ENCODE data around the gene FN3KRP.

GRCh38 chr17:82528674-82529311 is 9.3 kb downstream of the FOXK2 start:
- PRO-cap = no peak

GRCh38 chr17:82566111-82566753 is 46.7 kb downstream of the FOXK2 start:
- PRO-cap = no peak

- PRO-cap = no peak
Observed at GRCh38 chr17:82603380-82604816, 44.3 kb downstream of the WDR45B start.

GRCh38 chr17:82658354-82658880 is 10.2 kb upstream of the WDR45B start:
- PRO-cap = no peak

DNA sequence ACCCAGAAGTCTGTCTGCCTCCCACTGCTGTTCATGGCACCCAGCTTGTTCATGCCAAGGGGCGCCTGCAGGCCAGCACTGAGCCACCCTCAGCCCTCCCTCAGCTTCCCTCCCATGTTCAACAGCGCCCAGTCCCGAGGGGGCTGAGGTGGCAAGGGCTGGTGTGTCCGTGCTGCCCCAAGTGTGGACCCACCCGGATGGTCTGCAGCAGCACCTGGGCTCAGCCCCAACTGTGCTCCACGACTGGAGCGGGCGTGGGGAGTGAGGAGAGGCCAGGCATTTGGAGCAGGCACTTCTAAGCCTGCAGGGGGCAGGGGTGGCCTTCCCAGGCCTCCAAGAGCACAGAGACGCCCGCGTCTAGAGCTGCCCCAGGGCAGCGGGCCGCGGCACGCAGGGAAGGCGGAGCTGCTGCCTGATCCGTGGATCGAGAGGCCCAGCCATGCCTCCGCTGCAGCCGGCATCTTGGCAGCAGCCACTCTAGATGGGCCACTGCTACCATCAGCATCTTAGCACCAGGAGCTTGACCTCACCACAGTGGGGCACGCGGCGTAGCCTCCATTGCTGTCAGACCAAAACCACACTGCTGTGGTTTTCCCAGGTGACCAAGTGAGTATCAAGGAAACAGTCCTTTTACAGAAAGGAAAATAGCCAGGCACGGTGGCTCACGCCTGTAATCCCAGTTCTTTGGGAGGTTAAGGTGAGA is 20.3 kb upstream of the WDR45B start:
- PRO-cap = no peak

DNA sequence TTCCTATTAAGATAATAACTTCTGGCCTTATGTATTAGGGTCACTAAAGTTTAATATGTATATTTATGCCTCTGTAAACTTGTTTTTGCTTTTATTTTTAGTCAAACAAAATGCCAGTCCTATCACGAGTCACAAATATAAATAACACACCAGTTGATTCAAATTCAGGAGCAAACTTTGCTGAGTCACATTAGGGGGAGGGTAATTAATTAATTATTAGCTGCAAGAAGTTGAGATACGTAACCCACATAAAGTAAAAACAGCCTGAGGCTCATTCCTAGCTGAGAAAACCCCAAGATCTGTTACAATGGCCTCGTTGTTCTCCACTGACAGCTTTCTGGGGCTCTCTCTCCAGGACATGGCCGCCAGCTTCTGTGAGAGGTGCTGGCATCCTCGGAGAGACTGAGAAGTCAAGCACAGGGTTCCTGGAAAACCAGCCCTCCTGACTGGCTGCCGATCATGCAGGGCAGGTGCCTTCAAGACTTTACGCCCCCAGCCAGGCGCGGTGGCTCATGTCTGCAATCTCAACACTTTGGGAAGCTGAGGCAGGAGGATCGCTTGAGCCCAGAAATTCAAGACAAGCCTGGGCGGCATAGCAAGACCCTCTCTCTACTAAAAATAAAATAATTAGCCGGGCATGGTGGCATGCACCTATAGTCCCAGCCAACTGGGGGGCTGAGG is 11.1 kb downstream of the RAB40B start:
- PRO-cap = no peak

DNA sequence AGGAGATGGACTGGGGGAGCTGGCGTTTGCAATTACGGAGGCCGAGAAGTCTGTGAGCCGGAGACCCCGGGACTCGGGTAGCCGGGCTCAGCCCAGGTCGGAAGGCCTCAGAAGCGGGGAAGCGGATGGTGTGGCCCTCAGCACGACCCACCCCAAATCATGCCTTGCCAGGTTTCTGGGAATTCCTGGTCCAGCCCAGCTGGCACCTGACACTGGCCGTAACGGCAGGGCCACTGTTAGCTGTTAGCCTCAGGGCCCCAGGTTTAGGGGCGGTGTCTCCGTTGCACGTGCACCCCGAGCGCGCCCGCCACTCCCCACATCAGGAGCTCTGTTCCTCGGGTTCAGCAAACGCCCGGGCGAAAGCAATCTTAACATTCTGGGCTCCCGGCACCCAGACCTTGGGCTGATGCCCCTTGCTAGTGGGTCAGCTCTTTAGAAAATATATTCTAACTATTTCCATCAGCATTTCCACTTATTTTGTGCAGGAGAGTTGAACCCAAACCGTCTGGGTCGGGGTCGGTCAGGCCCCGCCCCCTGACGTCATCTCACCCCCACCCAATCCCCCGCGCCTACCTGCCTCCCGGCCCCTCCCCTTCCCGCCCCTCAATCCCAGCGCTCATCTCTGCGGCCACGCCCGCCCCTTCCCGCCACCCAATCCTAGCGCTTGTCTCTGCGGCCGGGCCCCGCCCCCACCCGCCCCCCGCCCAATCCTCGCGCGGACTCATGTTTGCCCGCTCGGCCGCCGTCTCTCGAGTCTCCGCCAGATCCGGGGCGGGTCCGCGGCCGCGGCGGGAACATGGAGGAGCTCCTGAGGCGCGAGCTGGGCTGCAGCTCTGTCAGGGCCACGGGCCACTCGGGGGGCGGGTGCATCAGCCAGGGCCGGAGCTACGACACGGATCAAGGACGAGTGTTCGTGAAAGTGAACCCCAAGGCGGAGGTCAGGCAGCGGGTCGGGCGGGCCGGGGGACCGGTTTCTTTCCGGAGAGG is at the start of gene FN3KRP:
TSS of gene FN3KRP (plus strand) at position 747 of the 987 bp plus-strand sequence.
- PRO-cap = bidirectional peak, plus-strand start at position 751 of the sequence, minus-strand start at position 537 of the sequence

DNA sequence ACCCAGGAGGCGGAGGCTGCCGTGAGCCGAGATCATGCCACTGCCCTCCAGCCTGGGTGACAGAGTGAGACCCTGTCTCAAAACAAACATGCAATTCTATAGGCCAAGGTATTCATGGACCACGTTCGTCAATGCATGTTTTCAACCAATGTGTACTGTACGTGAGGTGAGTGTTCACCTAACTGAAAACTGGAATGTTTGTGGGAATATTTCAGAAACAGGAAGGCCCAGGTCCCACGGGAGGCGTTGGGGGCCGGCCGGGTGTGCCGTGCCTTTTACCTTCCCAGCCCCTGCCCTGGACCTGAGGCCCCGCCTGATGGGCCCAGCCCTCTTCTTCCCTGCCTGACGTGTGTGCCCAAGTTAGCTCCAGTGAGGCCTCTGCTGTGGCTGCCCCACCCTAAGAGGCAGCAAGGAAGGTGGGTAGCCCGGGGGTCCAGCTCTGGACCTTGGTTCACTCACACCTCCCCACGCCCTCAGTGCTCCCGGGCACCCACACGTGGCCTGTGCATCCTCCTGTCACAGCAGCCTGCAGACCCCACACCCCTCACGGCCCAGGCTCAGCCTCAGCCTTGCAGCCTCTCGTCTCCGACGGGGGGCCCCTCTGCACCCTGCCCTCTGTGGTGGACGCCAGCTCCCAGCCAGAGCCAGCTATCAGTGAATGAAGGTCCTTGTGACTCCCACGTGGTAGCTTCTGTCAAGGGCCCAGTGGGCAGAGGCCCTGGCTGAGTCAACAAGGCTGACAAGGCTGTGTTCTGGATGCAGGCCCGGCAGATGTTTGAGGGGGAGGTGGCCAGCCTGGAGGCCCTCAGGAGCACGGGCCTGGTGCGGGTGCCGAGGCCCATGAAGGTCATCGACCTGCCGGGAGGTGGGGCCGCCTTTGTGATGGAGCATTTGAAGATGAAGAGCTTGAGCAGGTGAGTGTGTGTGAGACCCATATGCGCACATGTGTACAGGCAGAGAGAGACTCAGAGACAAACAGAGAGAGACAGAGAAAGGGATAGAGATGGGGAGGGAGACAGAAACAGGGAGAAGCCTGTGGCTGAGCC is 2.6 kb downstream of the FN3K start:
- PRO-cap = no peak

DNA sequence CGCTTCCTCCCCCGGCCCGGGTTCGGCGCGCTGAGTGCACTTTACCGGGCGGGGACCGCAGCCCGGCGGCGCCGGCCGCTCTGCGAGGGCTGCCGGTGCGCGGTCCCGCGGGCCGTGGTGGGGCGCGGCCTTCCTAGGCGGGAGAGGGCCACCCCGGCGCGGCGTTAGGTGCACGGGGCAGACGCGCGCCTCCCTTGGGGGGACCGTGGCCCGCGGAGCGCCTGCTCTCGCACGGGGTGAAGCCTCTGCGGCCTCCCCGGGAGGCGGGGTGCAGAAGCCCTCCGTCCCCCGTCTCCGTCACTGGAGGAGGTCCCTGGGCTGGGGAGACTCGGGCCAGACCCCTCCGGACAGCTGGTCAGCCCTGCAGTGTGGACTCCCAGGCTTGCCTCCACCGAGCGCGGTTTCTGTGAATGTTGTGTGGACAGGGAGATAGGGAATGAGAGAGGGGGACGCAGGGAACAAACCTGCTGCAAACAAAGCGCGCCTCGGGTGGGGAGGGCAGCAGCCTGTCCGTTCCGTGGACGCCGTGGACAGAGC is 604 bp downstream of the TBCD start:
- PRO-cap = no peak

DNA sequence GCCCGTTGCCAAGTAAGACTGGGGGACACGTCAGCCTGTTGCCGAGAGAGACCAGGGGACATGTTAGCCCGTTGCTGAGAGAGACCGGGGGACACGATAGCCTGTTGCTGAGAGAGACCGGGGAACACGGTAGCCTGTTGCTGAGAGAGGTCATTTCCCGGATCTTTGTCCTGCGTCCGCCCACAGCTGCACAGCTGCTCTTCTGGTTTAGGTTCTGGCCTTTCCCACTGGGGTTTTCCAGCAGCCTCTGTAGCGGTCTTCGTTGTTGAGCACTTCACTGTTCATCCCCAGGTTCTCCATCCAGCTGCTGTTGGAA is 43.3 kb downstream of the TBCD start:
- PRO-cap = no peak

- PRO-cap = no peak
Observed at GRCh38 chr17:82906700-82906903, 66.8 kb upstream of the ZNF750 start.

DNA sequence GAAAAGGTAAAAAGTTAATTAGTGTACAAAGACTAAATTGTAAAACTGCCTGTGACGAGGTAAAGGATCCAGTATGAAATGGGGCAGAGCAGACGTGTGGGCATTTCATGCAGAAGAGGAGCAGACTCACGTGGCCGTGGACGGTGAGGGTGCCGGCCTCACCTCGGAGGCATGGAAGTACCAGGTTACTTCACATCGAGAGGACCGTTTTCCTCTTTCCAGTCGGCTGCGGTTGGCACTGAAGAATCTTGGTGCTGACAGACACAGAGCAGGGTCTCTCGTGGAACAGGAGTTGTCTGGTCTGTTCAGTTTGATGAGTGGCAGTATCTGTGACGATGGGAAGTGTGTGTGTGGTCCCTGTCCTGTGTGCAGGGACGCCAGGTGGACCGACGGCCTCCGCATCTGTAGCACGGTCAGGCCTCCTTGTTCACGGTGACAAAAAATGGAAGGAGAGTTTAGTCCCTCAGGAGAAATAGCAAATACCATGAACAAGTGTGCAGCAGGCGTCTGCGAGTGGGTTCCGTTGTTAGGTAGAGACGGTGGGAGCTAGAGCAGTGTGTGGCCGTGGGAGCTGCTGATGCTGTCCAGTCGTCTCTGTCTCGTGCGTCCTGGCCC is 79.7 kb upstream of the ZNF750 start:
- PRO-cap = no peak

DNA sequence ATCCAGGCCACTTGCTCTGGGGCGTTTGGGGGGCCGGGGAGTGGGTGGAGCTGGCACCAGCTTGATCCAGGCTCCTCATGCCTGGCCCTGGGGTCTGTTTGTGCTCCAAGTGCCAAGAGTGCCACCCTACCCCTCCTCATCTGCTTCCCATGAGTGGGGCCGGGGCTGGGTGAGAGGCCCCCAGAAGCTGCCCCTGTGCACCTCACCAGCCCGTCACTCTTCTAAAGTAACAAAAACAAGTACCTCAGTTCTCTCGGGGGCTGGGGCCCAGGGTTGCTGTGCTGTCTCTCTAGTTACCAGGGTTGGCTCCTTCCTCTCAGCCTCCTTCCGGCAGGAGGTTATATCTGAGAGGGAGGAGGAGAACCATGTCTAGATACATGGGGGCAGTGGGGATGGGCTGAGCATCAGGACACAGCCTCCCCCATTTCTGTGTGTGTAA is 101.9 kb upstream of the ZNF750 start:
- PRO-cap = no peak

- PRO-cap = no peak
Observed at GRCh38 chr17:83078511-83079304, 701 bp upstream of the METRNL start.

DNA sequence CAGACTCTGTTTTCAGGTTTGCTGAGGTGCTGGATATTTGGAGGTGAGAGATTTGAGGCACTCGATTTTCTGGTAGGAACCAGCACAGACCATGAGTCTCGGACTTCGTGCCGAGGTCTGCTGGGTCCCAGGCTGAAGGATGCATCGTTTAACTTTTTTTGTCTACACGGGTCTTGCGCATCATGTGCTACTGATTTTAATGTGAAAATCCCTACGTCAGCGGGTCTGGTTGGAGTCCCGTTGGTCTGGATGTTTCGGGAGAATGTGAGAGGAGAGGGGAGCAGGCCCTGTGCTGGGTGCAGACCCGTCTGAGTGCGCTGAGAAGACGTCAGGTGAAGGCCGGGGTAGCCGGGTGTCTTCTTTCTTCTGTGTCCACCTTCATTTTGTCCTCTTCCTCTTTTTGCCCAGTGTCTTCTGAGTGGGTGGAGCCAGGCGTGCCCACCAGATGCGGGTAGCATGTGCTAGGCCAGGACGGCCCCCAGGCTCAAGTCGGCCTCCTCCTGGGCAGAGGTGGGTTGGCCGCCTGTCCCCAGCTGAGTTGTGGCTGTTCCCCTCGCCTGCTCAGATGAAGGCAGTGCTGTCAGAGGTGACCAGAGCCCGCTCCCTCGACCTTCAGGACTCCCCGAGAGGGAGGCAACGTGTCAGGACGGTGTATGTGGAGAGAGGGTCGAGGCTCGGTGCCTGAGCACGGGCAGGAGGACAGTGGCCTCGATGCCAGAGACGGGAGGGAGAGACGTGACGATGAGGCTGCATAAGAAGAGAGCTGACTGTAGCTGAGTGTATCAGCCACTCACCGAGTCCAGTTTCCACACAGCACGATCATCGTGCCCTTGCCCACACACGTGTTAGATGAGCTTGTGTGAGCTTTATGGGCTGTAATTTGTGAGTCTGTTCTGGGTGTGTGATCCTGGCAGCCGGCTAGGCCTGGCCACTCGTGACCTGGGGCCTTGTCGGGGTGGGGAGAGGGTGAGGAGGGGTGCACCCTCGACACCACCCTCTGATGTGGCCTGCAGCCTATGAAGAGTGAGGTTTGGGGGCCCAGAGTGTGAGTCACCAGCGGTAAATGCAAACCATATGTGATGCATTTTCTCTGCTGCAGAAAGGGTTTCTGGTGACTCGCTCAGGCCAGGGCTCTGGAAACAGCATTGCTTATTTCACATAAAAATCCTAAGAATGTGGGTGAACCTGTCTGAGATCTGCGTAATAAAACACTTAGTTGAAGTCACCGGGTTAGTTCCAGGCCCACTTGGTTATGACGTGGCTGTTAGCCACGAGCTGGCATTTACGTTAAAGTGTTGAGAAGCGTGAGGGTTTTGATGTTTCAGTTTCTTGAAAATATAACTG is 3.7 kb downstream of the METRNL start:
- PRO-cap = no peak

- PRO-cap = no peak
Observed at GRCh38 chr17:83089214-83090202, 10.1 kb downstream of the METRNL start.

GRCh38 chr17:83090651-83090995 is 11.2 kb downstream of the METRNL start:
- PRO-cap = no peak

DNA sequence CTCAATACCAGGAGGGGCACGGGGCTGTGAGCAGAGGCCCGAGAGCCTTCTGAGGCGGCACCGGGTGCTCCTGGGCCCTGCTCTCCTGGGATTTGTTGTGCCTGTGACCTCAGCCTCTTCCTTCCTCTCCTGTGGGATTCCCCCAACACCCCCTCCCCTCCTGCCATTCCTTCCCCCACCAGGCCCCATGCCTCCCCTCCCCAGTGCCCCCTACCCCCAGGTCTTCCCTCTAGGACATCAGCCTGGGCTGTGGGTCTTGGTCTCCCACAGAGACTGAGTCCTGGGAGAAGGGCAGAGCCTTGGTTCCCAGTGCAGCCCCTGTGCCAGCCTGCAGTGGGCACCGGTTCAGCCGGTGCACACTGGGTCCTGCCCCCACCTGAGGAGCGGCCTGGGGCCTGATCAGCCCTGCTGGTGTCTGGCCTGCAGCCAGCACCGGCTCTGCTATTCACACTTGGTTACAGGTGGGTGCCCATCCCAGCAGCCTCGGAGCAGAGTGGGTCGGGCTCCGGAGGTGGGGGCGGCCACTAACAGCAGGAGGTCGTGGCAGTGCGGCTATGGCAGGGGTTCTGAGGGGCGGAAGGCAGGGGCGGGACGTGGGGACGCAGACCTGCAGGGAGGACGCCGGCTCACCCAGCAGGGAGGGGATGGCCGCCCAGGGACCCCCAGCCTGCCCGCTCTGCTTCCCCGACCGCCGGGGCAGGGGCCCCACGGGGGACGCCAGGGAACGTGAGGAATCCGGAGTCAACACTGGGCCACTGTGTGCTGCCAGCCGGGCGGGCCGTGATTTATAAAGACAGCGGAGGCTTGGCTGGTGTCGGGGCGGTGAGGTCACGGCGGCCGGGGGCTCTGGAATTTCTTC is 20.1 kb downstream of the METRNL start:
- PRO-cap = no peak

DNA sequence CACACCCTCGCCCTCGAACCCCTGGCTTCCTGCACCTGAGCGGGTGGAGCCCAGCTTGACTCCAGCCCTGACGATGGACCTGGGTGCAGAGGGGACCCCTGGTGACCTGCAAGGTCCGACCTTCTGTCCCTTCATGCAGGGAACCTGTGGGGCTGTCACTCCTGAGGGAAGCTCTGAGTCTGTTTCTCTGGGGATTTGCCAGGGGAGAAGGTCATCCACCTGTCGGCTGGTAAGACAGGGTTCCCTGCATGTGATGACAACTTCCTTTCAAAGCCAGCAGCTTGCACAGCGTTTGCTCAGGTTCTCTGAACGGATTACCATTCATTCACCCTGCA is 46.5 kb downstream of the METRNL start:
- PRO-cap = no peak

- PRO-cap = no peak
Observed at GRCh38 chr17:83148936-83149135, 69.4 kb downstream of the METRNL start.